GM23248 (cell line): ENCODE results near the gene OR7A10.

GRCh38 chr19:14525584-14526379 is 3.6 kb upstream of the TECR start:
- RAMPAGE, long total RNA = no peak

DNA sequence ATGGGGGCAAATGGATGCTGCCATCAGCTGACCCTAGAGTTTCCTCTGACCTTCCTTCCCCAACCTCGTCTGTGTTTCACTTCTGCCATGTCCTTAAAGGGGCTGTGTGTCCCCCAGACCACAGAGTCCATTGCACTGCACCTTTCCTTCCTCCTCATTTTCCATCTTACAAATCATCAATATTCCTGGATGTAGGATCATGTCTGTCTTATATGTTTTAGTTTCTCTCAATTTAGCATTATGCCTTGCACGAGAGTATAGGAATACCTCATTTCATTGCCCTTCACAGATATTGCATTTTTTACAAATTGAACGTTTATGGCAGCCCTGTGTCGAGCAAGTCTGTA is 42.0 kb downstream of the ZNF333 start:
- RAMPAGE, long total RNA = no peak

GRCh38 chr19:14732891-14733912 is 43.4 kb downstream of the ZNF333 start:
- RAMPAGE, long total RNA = no peak

GRCh38 chr19:14755316-14755754 is 23.0 kb downstream of the ADGRE2 start:
- RAMPAGE, long total RNA = no peak

- RAMPAGE, long total RNA = no peak
Observed at GRCh38 chr19:14783600-14783974, 5.2 kb upstream of the ADGRE2 start.

GRCh38 chr19:14848780-14849343 is at the start of gene OR7A10:
Gene OR7A10 (minus strand): TSS chr19:14848922.
- RAMPAGE, long total RNA = no peak

GRCh38 chr19:15118058-15118610 is 7.5 kb downstream of the ILVBL start:
- RAMPAGE, long total RNA = no peak

GRCh38 chr19:15220865-15221294 is 11.4 kb downstream of the EPHX3 start:
- RAMPAGE, long total RNA = no peak

- RAMPAGE, long total RNA = no peak
Observed at GRCh38 chr19:15253508-15254345, 21.5 kb upstream of the EPHX3 start.

- RAMPAGE, long total RNA = no peak
Observed at GRCh38 chr19:15260397-15260745, 28.1 kb upstream of the EPHX3 start.

- RAMPAGE, long total RNA = no peak
Observed at GRCh38 chr19:15283531-15284090, 48.7 kb downstream of the BRD4 start.

DNA sequence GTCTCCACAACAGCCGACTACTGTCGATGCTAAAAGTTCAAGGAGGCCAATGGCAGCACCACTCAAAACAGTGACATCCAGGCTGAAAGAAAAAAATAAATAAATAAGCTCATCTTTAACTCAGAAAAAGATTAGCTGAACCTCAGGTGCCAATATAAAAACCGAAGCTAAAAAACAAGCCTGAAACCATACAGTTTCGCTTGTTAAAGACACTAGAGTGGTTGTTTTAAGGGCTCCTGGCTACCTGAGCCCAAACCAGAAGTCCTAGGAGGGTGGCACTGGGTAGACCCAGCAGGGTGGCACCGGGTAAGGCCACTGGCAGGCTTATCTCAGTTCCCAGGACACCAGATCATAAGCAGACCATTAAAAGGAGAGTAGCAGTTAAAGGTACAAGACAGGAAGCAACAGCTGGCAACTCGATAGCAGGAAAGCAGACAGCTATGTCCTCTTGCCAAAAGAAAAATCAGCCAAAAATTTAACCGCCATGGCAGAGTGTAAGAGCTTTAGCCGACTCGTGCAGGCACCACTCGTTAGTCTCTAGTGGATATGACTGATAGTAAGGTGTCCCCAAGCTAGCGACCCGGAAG is 39.2 kb downstream of the BRD4 start:
- RAMPAGE, long total RNA = no peak

DNA sequence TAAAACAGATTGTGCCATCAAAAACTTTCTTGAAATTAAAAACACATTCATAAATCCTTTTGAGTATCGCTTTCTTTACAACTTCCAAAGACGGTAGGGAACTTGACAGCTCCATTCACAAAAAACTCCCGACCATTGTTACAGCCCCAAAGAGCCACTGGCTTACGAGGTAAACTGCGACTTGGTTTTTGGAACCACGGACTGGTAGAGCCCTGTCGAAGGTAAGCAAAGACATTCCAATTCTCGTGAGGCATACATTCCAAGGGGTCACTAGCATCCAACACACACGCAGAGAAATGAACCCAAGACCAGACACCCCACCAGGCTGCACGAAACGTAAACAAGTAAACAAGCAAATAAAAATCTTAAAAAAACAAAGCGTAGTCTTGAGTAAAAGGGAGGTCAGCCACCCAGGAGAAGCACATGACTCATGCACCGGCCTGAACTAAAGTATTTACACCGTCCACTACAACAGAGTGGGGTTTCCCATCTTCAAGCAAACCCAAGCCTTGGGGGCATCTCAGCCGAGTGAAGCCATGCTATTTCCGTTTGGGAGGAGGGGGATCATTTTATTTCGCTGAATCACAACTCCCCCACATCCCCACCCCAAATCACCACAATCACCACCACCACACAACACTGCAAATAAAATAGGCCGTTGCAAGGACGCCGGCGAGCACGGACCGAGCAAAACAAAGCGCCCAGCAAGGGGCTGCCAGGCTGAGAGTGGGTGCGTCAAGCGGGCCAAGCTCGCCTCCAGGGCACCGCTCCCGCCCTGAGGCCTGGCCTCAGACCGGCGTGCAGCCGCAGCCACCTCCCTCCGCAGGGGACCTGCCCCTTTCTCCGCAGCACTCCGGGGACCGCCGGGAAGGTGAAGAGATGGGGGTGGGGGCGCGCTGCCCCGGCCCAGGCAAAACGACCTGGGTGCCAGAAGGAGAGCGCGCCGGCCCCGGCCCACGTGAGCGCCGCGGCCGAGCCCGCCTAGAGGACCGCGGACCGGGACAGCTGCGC is 1.2 kb downstream of the BRD4 start:
- RAMPAGE, long total RNA = no peak

- RAMPAGE, long total RNA = no peak
Observed at GRCh38 chr19:15368176-15368513, 11.4 kb downstream of the AKAP8 start.

DNA sequence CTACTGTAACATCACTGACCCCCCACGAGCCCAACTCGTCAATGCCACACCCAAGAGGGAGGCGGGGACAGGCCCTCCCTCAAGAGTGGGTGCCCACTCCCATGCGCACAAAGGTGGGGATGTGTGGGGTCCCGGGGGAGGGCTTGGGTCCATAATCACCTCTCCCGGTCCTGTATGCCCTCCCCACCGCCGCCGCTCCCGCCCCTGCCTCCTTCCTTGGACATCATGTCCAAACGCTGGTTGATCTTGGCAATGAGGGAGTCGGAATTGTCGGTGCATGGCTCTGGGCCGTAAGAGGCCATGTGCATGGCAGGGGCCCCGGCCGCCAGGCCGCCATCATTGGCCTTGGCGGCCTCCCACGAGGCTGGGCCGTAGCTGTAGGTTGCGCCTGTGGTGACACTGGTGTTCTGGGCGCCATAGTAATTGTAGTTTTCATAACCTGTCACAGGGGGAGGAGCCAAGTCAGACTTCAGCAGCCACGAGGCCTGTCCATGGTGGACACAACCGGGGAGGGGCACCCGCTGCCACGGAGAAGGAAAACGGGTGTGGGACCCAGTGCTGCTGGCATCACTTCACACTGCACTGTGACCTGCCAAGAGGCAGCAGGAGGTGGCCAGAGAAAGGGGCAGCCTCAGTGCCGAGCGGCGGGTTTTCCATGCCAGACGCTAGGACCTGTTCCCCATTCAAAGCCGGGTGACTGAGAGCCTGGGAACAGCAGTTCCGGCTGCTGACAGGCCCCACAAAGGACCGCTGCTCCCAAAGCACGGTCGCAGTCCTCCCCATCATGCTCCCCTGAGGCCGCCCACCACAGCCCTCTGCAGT is 5.7 kb downstream of the AKAP8 start:
- RAMPAGE, long total RNA = no peak

DNA sequence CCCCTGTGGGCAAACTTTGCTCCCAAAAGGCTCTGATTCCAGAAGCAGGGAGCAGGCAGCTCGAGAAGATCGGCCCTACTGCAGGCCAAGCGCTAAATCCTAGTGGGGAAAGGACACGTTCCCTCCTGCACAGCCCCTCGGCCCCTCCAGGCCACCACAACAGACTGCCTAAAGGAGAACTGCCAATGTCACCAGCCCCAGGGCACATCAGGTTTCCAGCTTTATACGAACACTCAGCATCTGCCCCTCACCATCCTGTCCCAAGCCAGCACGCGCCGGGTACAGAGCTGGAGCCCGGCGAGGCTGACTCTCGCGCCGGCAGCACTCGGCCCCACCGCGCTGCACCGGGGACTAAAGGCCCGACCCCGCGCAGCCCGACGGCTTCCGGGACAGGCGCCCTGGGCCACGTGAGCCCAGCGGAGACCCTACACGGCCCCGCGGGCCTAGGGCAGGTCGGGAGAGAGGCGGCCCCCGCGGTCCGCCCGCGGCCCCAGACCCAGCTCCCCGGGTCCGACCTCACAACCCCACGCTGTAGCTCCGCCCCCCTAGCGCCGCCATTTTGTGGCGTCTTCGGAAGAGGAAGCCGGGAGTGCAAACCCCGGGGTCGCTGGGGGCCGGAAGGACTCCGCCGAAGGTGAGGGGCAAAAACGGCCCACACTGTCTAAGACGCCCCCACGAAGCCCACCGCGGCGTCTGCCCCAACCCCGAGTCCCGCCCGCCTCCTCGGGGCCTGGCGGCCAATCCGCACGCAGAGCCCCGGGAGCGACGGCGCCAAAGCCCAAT is 621 bp downstream of the AKAP8 start:
- RAMPAGE, long total RNA = no peak

- RAMPAGE, long total RNA = no peak
Observed at GRCh38 chr19:15403923-15404696, 14.7 kb downstream of the AKAP8L start.

DNA sequence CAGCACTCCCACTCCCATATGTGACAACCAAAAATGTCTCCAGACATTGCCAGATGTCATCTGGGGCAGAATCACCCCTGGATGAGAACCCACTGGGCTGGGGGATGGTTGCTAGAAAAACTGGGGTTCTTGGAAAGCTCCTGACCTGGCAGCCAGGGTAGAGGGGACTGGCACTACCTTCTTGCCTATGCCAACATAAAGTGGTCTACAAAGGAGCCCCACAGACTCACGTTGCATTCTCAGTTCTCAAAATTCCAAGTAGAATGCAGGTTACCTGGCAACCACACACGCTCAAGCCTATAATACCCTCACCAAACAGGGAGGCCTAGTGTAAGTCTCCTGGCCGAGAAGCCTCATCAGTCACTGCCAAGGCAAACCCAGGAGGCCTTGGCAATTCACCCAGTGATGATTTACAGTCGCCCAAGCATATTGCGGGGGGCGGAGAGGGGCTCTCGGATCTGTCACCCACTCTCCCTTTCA is 1.3 kb downstream of the AKAP8L start:
- RAMPAGE, long total RNA = no peak

GRCh38 chr19:15430978-15431249 is 12.1 kb upstream of the AKAP8L start:
- RAMPAGE, long total RNA = no peak

- RAMPAGE, long total RNA = no peak
Observed at GRCh38 chr19:15469696-15470279, 5.4 kb upstream of the RASAL3 start.